Peyer's patch (tissue), 4 donors: ENCODE results near the gene RHOB.

DNA sequence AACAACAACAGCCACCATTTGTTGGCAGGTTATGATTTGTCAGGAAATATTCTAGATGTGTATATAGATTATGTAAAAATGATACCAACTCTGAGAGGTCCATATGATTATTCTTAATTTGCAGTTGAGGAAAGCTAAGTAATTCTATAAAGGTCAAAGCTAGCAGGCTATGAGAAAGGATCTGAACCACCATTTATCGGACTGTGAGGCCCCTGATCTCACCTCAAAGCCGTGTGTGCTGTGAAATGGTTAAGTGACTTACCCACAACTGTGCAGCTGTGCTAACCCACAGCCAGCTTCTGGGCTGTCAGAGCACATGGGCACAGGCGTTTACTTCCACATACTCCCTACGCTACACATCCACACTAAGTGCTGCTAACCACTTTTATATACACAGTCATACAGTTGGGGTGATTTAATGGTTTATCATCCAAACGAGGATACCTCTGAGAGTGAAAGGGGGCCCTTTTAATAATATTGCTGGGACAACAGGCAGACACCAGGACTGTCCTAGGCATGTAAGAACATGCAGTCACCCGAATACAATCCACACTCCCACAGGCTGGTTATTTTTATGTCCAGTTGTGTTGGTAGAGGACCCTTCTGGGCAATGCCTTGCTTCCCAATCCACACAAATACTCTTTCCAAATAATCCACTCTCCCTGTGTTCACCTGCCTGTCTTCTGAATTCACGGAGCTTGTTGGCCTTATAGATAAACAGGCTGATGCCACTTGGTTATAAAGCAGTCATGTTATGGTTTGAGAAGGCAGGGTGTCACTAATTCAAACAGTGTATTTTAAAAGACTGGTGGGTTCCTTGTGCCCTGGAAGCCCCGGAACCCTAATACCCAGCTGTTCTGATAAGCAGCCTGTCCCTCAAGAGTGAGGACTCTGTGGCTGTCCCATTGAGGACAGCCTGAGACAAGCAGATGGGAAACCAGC is 37.2 kb downstream of the CYRIA start:
- PRO-cap = no peak
- RAMPAGE, long total RNA, 4 experiments = no peak in any of the 4 experiments

GRCh38 chr2:16635549-16636956 is 29.6 kb downstream of the CYRIA start:
- PRO-cap = unidirectional peak, plus-strand start at chr2:16636321
- RAMPAGE, long total RNA, 4 experiments = no peak in any of the 4 experiments

GRCh38 chr2:16640772-16641750 is 24.6 kb downstream of the CYRIA start:
- PRO-cap = no peak
- RAMPAGE, long total RNA, 4 experiments = no peak in any of the 4 experiments

DNA sequence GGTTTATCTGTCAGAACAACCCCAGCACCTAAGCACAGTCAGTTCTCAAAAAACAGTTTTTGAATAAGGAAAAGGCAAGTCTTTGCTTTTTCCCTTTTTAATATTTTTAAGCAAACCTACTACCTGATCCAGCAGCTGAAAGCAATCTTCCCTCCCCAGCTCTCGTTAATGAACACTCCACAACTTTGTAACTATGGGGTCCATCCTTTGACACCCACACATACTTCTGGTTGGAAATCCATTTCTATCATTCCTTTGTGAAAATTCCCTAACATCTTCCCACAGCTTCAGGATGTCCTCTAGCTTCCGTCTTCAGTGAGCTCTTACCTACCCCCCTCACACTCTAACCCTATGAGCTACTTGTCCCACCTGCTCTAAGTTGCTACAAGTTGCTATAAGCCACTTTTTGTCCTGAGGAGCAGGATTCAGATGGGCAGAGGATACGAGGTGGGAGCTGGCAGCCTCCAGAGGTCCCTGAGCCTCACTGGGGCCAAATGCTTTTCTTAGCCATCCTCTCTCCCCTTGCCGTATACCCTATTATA is 13.6 kb downstream of the CYRIA start:
- PRO-cap = no peak
- RAMPAGE, long total RNA, 4 experiments = no peak in any of the 4 experiments

DNA sequence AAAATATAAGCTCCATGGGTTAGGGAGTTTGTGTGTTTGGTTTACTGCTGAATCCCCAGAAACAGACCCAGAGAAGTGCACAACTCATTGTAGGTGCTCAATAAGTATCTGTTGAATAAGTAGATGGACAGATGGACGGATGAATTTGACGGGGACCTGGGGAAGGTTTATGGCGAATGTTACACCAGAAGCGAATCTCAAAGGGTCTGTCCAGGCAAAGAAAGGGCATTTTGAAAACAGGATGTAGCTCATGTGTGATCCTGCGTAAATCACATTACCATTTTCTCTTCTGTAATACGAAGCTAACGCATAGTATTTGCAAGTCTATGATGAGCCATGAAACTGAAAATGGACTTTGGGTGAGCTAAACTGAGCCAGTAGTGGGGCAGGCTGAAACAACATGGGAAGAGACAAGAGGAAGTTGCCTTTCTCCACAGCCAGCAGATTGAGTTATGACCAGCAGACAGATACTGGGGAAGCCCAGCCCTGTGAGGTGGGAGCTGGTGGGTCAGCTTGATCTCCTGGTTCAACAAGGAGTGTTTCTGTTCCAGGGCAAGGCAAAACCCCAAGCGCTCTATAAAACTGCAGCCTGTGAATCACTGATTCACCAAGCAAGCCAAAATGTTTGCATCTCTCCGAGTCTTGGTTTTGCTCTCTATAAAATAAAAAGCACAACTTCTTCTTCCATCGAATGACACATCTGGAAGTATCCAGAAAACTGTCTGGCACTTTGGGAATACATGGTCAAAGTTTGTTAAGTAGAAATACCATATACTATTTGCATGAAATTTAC is 11.9 kb downstream of the CYRIA start:
- PRO-cap = bidirectional peak, plus-strand start at position 462 of the sequence, minus-strand start at position 447 of the sequence
- RAMPAGE, long total RNA, 4 experiments = no peak in any of the 4 experiments

- PRO-cap = bidirectional peak, plus-strand start at chr2:16664467, minus-strand start at chr2:16664306
- RAMPAGE, long total RNA, 4 experiments = no peak in any of the 4 experiments
These were observed 1.3 kb downstream of the CYRIA start for GRCh38 chr2:16664004-16665156.

DNA sequence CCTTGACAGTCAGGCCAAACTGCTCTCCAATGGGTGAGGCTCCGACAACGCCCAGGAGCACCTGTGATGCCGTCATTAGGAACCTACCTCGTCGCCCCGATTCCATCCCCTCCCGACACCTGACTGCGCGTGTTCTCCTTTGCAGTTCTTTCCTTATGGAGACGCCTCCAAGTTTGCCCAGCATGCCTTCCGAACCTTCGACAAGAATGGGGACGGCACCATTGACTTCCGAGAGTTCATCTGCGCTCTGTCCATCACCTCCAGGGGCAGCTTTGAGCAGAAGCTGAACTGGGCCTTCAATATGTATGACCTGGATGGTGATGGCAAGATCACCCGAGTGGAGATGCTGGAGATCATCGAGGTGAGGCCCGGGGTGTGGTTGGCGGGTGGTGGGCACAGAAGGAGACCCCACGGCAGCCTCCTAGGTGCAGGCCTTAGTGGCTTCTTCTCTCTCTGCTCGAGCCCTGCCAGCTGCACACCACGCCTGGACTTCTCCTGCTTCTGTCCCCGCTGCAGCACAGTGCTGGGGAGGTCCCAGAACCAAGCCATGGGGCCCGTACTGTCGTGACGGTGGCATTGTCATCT is 104.3 kb downstream of the SMC6 start:
- PRO-cap = no peak
- RAMPAGE, long total RNA, 4 experiments = no peak in any of the 4 experiments

DNA sequence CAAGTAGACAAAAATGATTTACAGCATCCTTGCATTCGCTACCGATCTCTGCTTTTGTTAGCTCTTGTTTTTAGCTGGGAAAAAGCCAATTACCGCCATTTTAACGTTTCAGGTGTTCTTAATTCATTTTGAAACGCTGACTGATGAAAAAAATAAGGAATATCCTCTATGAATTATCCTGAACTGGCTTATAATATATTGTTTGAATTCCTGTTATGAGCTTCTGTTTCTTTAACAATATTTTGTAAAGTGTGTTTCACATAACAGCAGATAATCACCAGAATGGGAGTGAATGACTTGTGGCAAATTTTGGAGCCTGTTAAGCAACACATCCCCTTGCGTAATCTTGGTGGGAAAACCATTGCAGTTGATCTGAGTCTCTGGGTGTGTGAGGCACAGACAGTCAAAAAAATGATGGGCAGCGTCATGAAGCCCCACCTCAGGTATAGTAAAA is 5.8 kb downstream of the GEN1 start:
- PRO-cap = no peak
- RAMPAGE, long total RNA, 4 experiments = no peak in any of the 4 experiments

- PRO-cap = no peak
- RAMPAGE, long total RNA, 4 experiments = no peak in any of the 4 experiments
These were observed 4.7 kb downstream of the MSGN1 start for GRCh38 chr2:17820902-17821474.

- PRO-cap = no peak
- RAMPAGE, long total RNA, 4 experiments = no peak in any of the 4 experiments
These were observed 14.3 kb downstream of the MSGN1 start for GRCh38 chr2:17830515-17830967.

GRCh38 chr2:18299400-18299894 is 261.0 kb downstream of the RDH14 start:
- PRO-cap = no peak
- RAMPAGE, long total RNA, 4 experiments = no peak in any of the 4 experiments

- PRO-cap = no peak
- RAMPAGE, long total RNA, 4 experiments = no peak in any of the 4 experiments
These were observed 61.3 kb upstream of the NT5C1B start for GRCh38 chr2:18650596-18651073.

- PRO-cap = no peak
- RAMPAGE, long total RNA, 4 experiments = no peak in any of the 4 experiments
These were observed 372.6 kb upstream of the NT5C1B start for GRCh38 chr2:18961884-18962364.

DNA sequence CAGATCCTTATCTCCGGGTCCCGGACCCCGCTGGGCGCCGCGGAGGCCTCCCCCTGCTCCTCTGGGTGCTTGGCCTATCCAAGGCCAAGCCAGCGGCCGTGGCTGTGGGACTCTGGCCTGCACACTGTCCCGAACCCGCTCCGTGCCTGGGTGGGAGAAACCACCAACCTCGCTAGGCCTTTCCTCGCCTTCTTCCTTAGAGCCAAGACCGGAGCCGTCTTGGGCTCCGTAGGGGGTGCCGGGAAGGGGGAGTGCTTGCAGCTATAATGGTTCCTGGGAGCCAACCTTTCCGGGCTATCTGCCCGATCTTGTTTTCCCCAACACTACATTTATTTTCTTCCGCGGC is 2.4 kb downstream of the OSR1 start:
- PRO-cap = no peak
- RAMPAGE, long total RNA, 4 experiments = no peak in any of the 4 experiments

GRCh38 chr2:19362077-19362650 is 3.7 kb upstream of the OSR1 start:
- PRO-cap = no peak
- RAMPAGE, long total RNA, 4 experiments = no peak in any of the 4 experiments

GRCh38 chr2:19504425-19504882 is 146.0 kb upstream of the OSR1 start:
- PRO-cap = no peak
- RAMPAGE, long total RNA, 4 experiments = no peak in any of the 4 experiments

- PRO-cap = no peak
- RAMPAGE, long total RNA, 4 experiments = no peak in any of the 4 experiments
These were observed 2.9 kb downstream of the SDC1 start for GRCh38 chr2:20221981-20222541.

DNA sequence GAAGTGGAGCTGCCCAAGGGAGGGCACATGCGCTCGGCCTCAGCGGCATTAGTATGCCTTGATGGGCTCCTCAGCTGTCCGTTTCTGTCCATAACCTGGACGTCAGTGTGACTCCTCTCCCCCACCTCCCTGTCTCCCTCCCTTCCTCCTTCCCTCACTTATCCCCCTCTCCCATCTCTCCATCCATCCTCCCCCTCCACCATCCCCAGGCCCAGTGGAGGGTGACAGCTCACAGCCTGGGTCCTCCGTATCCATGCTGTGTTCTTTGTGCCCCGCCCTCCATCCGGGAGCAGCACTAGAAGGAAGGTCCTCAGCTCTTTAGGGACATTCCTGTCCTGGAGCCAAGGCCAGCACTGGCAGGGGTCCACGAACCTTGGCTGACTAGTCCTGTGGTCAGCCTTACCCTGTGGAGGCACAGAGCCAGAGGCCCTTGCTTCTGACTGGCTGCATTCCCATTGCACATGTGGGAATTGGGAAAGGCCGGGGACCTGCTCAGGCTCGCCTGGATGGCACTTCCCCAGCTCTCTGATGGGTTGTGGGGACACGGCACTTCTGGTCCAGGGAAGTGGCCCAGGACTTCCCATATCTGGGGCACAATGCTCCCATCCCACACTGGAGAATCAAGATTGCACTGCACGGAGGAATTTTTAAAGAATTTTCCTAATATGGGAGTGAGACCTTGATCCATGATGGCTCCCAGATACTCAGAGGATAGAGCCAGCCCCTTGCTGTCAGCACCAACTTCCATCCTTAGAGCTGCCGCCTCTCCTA is 24.9 kb upstream of the RHOB start:
- PRO-cap = bidirectional peak, plus-strand start at position 520 of the sequence, minus-strand start at position 281 of the sequence
- RAMPAGE, long total RNA, 4 experiments = no peak in any of the 4 experiments

DNA sequence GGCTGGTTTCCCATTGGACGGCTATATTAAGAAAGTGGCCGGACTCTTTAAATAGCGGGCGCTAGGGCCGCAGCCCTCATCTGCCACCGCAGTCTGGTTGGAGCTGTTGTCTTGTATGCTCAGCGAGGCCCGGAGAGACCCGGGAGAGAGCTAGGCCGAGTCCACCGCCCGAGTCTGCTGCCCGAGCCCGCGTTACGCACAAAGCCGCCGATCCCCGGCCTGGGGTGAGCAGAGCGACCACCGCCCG is at the start of gene RHOB:
Gene RHOB (plus strand): TSS at position 79 of the 247 bp plus-strand sequence.
- PRO-cap = bidirectional peak, plus-strand start at position 79 of the sequence, minus-strand start outside the sequence
- RAMPAGE, long total RNA, 4 experiments = start-site peak on the plus strand in 4 of 4 experiments, centred at positions 86 to 119 of the sequence, 24 to 55 reads per replicate

- PRO-cap = unidirectional peak, plus-strand start at chr2:20474700
- RAMPAGE, long total RNA, 4 experiments = no peak in any of the 4 experiments
These were observed 27.3 kb downstream of the RHOB start for GRCh38 chr2:20474017-20474812.